Metanephros (tissue), 2 donors: ENCODE measurements around a stretch of chr1.

- RAMPAGE, long total RNA, result no peak
Measured at GRCh38 chr1:8202125-8202943, 115.6 kb upstream of the SLC45A1 start.

DNA sequence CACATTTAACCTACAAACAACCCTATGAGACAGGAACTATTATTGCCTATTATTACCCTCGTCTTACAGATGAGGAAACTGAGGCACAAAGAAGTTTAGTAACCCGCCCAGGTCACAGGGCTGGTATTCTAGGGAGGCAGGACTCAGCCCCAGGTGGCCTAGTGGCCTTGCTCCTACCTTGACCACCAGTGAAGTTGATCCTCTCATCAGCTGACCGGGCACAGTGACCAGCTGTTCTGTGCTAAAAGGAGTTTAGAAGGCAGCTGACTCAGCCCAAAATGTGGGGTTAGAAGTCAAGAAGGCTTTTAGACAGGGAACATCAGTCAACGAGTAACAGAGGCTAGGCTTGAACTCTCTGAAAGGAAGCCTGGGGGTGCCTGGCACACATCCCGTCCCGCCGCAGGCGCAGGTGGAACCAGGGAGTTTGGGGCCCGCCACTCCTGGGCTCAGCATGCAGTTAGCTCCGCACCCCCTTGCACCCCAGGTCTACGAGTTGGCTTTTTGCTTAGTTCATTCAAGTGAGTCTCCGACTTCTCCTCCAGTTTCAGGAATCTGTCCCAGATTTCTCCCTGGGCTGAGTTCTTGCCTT lies 114.9 kb upstream of the SLC45A1 start:
- RAMPAGE, long total RNA, result no peak

- RAMPAGE, long total RNA, result no peak
Measured at GRCh38 chr1:8232035-8232823, 85.7 kb upstream of the SLC45A1 start.

DNA sequence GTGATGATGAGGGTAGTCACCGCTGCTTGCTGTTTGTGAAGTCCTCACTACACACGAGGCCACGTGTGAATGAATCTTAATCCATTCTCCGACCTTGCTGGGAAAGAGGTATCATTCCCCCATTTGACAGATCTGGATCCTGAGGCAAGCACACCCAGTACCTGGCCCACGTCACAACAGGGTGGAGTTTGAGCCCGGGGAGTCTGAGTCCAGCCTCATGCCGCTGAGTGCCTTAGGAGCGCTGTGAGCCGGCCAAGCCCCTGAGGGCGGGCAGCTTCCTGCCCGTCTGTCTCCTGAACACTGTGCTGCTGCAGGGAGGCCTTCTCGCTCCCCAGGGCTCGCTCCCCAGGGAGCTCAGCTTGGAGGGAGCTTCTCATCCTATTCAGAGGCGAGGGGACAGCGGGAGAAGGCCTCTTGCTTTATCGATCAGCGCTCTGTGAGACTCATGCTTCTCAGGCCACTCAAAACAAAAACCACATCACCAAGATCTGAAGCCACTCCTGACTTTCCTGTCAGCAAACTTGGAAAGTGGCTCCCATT lies 29.8 kb downstream of the SLC45A1 start:
- RAMPAGE, long total RNA, result no peak

- RAMPAGE, long total RNA, result no peak
Measured at GRCh38 chr1:8352386-8352876, 34.5 kb downstream of the SLC45A1 start.

- RAMPAGE, long total RNA, result no peak
Measured at GRCh38 chr1:8363503-8363789, 45.5 kb downstream of the SLC45A1 start.

GRCh38 chr1:8378166-8378449 lies 60.2 kb downstream of the SLC45A1 start:
- RAMPAGE, long total RNA, result no peak

GRCh38 chr1:8390173-8390537 lies 72.2 kb downstream of the SLC45A1 start:
- RAMPAGE, long total RNA, result no peak

GRCh38 chr1:8411964-8412540 lies 94.1 kb downstream of the SLC45A1 start:
- RAMPAGE, long total RNA, result no peak

- RAMPAGE, long total RNA, result no peak
Measured at GRCh38 chr1:8597994-8598722, 219.3 kb downstream of the RERE start.

GRCh38 chr1:8665128-8665556 lies 152.3 kb downstream of the RERE start:
- RAMPAGE, long total RNA, result no peak

- RAMPAGE, long total RNA, result no peak
Measured at GRCh38 chr1:8783686-8784610, 33.5 kb downstream of the RERE start.

- RAMPAGE, long total RNA, result no peak
Measured at GRCh38 chr1:8816599-8817559, 561 bp downstream of the RERE start.

- RAMPAGE, long total RNA, result no peak
Measured at GRCh38 chr1:8856275-8856743, 22.2 kb downstream of the ENO1 start.

DNA sequence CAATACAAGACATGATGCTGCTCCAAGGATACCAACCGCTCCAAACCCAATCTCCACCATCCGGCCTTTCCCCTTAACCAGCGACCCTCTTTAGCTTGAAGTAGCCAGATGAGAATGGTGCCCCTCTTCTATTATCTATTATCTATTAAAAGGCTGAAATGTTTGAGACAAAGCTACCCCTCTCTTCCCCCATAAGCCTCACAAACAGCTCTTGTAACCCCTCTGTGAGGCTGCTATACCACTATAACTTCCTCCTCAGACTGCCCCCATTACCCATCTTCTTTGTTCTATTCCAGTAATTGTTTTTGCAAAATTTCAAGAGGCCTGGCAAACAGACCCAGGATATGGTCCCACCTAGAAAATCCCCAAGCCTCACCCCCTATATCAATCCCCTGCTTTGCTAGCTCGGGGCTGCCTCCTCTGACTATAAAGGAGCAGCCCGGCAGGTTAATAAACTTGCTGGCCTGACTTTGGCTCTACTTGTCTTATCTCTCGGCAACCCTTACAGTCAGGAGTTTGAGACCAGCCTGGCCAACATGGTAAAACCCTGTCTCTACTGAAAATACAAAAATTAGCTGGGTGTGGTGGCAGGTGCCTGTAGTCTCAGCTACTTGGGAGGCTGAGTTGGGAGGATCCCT lies 18.4 kb upstream of the CA6 start:
- RAMPAGE, long total RNA, result no peak

GRCh38 chr1:8937741-8938030 lies 8.0 kb upstream of the CA6 start:
- RAMPAGE, long total RNA, result no peak

DNA sequence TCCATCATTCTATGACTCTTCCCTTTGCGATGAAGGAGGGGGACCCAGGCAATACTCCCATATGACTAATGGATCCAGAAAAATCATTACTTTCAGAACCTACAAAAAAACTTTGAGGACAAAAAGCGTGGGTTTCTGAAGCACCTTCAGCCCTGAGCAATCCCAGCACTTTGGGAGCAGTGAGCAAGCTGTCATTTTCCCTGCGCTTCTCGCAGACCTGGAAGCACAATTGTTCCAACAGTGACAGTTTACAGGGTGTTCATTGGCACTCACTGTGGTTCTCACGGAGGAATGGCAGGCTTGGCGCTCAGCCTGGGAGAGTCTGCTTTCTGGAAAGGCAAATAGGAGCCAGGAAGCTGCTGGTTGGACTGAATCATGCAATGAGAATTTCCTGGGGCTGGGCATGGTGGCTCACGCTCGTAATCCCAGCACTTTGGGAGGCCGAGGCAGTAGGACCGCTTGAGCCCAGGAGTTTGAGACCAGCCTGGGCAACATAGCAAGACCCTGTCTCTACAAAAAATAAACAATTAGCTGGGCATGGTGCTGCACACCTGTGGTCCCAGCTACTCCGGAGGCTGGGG lies 40.1 kb downstream of the SLC2A7 start:
- RAMPAGE, long total RNA, result no peak

- RAMPAGE, long total RNA, result no peak
Measured at GRCh38 chr1:9112861-9113561, 15.9 kb downstream of the GPR157 start.

DNA sequence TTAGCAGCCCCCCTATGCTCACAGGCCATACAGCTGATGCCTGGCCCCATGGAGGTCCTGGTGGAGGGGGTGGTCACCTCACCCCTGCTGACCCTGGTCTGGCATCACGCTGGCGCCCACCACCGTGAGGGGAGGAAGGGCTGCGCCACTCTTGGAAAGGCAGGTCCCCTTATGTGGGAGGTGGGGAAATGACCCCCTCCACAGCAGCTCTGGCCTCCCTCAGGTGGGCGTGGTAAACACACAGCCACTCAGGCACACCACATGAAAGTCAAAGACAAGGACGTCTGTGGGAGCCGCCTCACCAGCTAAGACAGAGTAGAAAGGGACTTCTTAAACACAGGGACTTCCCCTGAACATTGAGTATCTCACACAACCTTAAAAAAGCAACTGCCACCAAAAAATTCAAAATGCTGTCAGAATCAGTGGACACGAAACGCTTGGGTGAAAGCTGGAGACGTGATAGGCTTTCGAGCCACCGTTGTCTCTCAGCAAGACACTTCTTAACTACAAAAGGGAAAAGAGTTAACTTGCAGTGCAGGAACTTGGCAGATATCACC lies 6.9 kb downstream of the GPR157 start:
- RAMPAGE, long total RNA, result no peak

DNA sequence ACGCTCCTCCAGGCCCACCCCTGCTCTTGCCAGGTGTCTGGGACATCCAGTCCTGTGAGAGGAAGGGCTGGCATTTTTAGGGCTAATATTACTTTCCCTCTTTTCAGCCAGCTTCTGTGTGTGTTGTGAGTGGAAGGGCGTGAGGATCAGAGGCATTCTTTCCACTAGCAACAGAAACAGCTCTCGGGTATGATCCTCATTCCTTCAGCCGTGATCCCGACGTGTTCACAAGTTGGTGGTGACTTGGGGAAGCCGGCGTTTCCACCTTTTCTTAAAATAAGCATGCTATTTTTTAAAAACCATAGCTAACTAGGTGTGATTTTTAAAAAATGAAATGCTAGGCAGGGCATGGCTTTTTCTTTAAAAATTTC lies 834 bp upstream of the GPR157 start:
- RAMPAGE, long total RNA, result no peak